Gastroesophageal sphincter (tissue), 4 donors: Measurements from ENCODE around the gene MEIOC.

DNA sequence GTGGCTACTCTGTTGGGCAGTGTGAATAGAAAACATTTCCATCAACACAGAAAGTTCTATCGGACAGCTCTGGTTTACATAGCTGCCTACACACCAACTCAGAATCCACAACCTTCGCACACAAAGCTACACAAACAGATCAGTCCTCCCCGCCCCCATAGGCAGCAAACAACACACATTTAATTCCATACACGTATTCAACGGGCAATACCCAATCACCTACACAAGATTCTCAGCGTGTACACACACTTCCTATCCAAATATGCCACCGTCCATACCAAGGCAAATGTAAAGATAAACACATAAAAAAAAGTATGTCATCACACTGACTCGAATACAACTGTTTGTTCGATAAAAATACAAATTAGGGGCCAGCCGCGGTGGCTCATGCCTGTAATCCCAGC, 3.0 kb upstream of the HROB start:
- PRO-cap = no peak
- RAMPAGE, long total RNA, 4 experiments = no peak in any of the 4 experiments

DNA sequence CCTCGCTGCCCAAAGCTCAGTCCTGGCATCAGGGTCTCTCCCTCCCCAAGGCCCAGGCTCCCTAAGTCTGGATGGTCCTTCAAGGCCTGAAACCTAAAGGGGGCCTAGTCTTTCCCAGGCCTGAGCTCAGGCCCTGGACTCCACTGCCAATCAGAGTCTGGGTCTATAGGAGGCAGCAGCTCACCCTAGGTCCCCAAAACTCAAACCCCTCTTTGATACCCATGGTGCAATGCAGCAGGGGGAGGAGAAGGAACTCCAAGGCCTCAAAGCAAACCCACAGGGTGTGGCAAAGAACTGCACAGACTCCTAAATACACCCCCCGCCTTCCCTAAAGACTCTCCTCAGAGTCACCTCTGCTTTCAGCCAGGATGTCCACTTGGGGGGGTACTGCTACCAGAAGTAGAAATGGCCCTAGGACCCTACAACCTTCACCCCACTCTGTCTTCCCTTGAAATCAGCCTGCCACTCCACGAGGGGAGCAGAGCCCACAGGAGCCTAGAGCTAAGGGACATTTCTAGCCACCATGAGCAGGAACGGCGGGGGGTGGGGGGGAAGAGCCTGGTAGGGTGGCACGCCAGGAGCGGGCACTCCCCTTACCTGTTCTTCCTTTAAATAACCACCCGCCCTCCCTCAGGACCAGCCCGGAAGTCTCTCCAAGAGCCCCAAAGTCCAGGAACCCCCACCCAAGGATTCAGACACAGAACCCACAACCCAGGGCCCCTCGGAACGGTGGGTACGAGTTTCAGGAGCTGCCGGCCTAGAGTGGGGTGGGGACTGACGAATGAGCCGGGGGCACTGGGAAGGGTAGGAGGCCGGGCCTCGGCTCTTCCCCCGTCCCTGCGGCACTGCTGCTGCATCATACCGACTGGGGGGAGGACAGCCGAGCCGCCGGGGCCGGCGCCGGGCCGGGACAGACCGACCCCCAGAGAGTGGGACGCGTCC, 1.2 kb downstream of the ATXN7L3 start:
- PRO-cap = unidirectional peak, plus-strand start at position 289 of the sequence; unidirectional peak, plus-strand start at position 344 of the sequence; bidirectional peak, plus-strand start at position 861 of the sequence, minus-strand start at position 847 of the sequence
- RAMPAGE, long total RNA, 4 experiments = no peak in any of the 4 experiments

- PRO-cap = no peak
- RAMPAGE, long total RNA, 4 experiments = no peak in any of the 4 experiments
These were observed 12.3 kb upstream of the SLC4A1 start for GRCh38 chr17:44280082-44280839.

DNA sequence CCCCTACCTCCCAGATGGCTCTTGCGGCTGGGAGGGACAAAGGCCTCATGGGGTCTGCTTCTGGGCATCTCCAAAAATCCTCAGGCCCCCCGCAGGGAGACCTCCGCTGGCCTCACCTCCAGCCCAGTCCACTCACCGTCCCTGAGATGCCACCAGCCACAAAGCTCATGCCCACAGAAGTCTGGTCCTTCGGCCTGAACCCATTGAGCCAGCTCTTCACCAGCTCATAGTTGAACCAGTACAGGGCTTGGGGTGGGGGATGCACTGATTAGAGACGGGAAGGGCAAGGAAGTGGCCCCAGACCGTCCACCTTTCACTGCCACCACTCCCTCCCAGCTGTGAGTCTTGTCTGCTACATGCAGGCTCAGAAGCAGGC, 4.1 kb downstream of the SLC25A39 start:
- PRO-cap = no peak
- RAMPAGE, long total RNA, 4 experiments = no peak in any of the 4 experiments

DNA sequence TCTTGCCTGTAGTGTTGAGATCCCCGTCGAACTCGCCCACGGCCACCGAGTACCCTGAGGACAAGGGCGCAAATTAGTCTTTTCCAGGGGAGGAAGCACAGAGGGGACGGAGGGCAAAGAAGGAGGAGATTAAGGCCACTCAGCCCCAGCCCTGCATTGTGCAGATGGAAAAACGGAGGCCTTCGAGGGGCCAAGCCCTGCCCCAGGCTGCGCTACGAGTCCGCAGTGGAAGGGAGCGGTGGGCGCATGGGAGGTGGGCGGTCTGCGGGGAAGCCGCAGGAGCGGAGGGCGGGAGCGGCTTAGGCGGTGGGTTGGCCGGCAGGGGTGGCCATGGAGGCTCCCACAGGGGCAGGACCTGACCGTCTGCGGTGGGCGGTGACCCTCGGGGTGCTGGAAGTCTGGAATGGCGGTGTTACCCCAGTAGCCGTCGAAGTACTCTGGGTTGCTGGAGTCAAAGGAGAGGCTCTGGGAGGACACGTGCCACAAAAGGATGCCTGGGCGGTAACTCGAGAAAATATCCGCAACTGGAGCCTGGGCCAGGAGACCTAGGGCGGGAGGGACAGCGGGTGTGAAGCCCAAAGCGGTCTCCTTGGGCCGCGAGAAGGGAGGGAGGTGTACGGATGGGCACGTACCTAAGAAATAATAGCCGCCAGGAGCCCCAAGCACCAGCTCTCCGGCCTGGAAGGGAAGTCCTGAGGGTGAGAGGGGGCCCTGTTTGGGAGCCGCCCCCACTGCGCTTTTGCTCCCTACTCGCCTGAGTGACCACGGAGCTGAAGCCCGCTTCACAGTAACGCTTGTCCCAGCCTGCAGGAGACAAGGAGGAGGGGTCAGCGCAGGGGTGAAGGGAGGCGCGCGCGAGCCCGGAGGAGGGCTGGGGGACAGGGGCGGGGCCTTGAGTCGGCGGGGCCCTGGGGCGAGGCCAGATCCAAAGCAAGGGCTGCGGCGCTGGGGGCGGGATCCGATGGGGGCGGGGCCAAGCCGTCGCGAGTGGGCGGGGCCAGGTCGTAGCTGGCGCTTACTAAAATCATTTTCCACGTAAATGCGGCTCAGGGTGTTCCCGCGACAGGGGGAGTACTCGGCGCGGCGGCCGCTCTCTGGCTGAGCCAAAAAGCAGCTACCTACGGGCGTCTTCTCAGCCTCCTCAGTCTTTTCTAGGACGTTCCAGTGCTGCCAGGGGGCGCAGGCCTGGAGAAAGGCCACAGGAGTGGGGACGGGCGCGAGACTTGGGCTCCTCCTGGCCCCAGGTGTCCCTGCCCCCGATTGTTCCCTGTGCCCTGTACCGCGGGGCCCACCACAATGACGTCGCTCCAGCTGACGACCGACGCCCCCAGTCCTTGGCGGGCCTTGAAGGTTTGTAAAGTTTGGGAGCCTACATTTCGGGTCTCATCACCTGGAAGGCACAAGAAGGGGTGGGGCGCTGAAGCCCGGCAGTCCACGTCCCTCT, 4.4 kb downstream of the ITGA2B start:
- PRO-cap = bidirectional peak, plus-strand start at position 1,049 of the sequence, minus-strand start at position 772 of the sequence
- RAMPAGE, long total RNA, 4 experiments = no peak in any of the 4 experiments

DNA sequence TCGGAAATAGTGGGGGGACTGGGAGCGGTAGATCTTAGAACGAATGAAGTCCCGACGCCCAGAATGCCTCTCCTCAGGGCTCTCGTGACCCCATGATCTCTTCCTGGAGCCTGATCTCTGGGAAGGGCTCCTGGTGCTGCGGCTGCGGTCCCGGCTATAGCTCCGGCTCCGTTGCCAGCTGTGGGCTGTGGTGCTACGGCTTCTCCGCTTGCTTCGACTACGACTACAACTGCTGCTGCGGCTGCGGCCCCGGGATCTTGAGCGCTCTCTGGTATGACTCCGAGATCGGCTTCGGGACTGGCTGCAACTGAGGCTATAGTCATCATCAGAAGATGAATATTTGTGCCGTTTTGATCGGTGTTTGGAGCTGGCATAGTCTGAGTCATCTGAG, 9.5 kb upstream of the ITGA2B start:
- PRO-cap = no peak
- RAMPAGE, long total RNA, 4 experiments = no peak in any of the 4 experiments

DNA sequence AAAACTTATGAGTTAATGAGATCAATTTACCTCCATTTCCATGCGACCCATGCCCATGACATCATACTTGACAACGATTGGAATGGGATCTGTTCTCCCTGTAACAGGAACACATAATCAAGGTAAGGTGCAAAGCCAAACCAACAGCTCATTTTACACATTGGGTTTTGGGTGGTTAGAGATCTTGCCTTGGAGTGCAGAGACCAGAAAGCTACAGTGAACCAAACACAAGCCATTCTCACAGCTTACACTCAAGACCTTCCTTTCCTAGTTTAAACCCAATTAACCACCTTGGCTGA, 46.9 kb upstream of the ITGA2B start:
- PRO-cap = no peak
- RAMPAGE, long total RNA, 4 experiments = no peak in any of the 4 experiments

GRCh38 chr17:44448250-44449028, 54.8 kb downstream of the GPATCH8 start:
- PRO-cap = no peak
- RAMPAGE, long total RNA, 4 experiments = no peak in any of the 4 experiments

- PRO-cap = no peak
- RAMPAGE, long total RNA, 4 experiments = no peak in any of the 4 experiments
These were observed 526 bp downstream of the FZD2 start for GRCh38 chr17:44557660-44558359.

GRCh38 chr17:44627681-44628119, 28.6 kb upstream of the MEIOC start:
- PRO-cap = no peak
- RAMPAGE, long total RNA, 4 experiments = no peak in any of the 4 experiments

DNA sequence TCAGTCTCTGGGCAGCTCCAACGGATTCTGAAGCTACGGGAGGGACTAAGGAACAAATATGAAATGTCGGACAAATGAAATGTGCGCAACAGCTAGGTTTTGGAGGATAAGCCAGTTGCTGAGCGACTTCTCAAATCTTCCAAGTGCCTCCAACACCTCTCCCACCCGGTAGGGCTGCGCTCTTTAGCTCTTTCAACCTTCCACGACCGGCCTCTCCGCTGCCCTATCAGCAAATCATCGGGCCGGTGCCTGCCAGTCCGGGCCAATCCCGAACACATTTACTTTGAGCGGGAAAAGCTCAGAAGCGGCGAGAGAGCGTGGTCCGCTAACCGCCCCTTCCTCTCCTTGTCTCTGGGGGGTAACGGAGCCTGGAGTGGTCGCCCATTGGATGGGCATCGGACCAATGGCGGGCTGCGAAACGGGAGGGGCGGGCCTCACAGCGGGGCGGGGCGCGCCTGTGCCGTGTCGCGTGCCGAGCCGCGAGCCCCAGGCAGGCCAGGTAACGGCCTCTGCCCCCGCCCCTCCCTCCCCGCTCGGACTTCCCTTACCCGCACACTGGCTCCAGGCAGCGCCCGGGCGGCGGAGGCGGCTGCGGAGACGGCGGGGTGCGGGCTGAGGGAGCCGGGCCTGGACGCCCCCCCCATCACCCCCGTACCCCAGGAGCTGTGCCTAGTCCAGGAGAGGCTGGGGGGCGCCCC, at the start of gene MEIOC:
Gene MEIOC (plus strand): TSS at position 553 of the 698 bp plus-strand sequence.
- PRO-cap = no peak
- RAMPAGE, long total RNA, 4 experiments = no peak in any of the 4 experiments

DNA sequence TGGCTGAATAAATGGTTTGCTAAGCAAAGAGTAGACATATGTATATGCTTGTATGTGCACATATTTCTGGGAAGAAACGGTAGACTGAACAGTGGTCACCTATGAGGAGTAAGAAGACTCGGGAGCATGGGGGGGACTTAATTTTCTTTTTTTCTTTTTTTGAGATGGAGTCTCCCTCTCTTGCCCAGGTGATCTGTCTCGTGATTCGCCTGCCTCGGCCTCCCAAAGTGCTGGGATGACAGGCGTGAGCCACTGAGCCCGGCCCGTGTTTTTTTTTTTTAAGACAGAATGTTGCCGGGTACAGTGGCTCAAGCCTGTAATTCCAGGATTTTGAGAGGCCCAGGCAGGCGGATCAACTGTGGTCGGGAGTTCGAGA, 34.2 kb downstream of the ADAM11 start:
- PRO-cap = no peak
- RAMPAGE, long total RNA, 4 experiments = no peak in any of the 4 experiments

- PRO-cap = no peak
- RAMPAGE, long total RNA, 4 experiments = no peak in any of the 4 experiments
These were observed 4.0 kb downstream of the GFAP start for GRCh38 chr17:44911094-44911846.

GRCh38 chr17:44921075-44921814, 5.9 kb upstream of the GFAP start:
- PRO-cap = no peak
- RAMPAGE, long total RNA, 4 experiments = no peak in any of the 4 experiments

DNA sequence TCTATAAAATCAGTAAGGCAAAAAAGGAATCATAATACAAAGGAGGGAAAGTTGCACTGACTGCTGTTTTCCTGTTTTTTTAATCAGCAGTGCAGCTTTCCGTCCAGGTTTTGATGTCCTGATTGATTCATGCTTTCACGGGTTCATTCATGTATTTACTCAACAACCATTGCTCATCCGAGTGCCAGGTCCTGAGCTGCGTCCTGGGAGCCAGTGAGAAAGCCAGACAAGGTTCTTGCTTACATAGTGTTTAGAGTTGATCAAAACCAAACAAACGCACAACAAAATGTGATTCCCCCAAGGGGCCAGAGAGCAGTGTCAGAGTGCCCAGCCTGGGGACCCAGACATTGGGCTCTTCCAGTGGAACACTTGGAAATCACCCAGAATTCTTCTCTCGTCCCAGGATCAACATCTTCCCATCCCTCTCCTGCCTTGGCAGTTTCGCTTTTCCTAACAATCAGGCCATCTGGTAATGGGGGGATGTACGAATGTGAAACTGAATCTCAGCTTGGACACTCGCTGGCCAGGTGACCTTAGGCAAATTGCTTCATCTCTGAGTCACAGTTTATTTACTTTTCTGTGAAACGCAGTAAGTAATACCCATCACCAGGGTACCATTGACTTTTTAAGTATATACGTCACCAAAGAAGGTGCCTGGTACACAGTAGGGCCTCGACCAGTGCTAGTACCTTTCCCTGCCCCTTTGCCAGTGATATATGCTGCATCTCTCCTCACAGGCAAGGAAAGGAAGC, 13.3 kb upstream of the C1QL1 start:
- PRO-cap = no peak
- RAMPAGE, long total RNA, 4 experiments = no peak in any of the 4 experiments

- PRO-cap = no peak
- RAMPAGE, long total RNA, 4 experiments = no peak in any of the 4 experiments
These were observed 15.4 kb upstream of the C1QL1 start for GRCh38 chr17:44983442-44983934.

DNA sequence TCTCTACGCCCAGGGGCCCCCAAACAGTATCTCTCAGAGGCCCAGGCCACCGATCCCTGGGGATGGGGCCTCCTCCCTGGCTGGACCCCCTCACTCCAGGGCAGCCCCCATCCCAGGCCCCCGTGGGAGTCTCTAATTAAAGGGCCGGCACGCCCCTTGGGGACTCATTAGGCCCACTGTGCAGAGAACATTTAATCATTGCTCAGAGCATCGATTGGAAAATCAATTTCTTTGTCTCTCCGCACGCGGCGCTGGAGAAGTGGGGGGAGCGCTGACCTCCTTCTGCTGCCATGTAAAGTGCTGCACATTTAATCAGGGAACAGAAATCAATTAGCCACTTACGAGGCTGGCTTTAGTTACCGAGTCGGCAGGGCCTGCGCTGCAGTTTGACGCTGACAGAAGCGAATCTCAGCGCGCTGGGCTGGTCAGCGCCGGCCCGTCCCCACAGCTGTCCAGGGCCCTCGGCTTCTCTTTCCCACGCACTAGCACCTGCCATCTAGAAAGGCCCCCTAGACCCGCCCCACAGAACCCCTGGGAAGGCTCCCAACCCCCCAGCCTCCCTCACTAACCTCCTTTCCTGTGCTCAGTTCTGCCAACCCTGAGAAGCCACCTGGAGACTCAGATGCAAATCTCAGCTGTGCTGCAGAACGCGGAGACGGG, 20.2 kb upstream of the C1QL1 start:
- PRO-cap = no peak
- RAMPAGE, long total RNA, 4 experiments = no peak in any of the 4 experiments

DNA sequence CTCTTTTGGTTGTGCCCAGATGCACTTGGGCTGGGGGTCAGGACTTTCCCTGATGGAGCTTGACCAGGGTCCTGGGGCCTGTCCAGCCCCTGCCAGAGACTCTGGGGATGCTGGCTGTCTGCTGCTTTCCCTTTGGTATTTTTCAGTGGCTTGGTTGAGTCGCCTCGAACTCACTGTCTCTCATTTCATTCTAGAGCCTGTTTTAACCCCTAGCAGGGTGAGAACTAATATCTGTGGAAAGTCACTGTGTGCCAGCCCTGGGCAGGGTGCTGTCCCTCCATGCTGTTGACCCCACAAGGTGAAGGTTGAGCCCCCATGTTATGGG, 33.0 kb downstream of the DCAKD start:
- PRO-cap = no peak
- RAMPAGE, long total RNA, 4 experiments = no peak in any of the 4 experiments

DNA sequence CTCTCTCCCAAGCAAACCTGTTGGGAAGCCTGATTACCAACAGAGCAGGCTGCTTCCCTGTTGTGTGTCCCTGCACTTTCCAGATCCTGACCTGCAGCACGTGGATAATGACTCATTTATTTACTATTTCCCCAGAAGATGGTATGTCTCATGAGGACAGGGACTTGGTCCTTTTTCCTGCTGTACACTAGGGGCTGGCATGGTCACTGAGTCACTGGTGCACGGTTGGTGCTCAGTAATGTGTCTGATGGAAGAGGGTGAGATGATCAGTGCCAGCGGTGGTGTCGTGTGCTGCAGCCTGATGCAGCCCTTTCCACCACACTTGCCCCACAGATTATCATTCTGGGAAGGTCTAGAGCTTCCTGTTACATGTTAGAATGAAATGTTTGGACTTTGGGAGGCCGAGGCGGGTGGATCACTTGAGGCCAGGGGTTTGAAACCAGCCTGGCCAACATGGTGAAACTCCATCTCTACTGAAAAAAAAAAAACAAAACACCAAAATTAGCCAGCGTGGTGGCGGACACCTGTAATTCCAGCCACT, 31.0 kb downstream of the NMT1 start:
- PRO-cap = no peak
- RAMPAGE, long total RNA, 4 experiments = no peak in any of the 4 experiments

- PRO-cap = no peak
- RAMPAGE, long total RNA, 4 experiments = no peak in any of the 4 experiments
These were observed 464 bp downstream of the PLCD3 start for GRCh38 chr17:45131744-45132358.